Camera-type eye (tissue), 1 donor: ENCODE measurements around a stretch of chr2.

GRCh38 chr2:44949599-44950172, 8.2 kb downstream of the SIX3 start:
- RAMPAGE, long total RNA, result no peak

- RAMPAGE, long total RNA, result no peak
These were observed 160.3 kb upstream of the SIX2 start for GRCh38 chr2:45169266-45170219.

DNA sequence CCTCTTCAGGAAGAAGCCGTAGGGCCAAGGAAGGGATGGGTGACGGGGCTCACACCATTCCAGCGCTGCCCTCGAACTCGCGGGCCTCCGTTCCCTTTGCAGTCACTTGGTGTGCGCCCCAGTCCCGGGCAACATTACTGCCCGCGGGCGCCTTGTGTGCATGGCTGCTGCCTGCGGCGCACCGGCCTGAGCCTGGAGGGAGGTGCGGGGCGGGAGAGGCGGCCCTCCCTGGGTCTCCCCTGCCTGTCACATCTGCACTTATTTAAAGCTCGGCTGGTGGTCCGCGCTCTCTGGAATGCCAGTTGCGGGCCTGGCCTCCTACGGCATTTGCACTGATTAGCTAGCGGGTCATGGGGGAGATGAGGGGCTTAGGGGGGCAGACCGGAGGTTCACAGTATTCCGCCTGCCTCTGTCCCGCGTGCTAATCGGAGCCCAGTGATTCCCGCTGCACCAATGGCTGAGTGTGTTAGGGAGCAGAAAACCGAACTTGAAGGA, 161.0 kb upstream of the SIX2 start:
- RAMPAGE, long total RNA, result no peak

DNA sequence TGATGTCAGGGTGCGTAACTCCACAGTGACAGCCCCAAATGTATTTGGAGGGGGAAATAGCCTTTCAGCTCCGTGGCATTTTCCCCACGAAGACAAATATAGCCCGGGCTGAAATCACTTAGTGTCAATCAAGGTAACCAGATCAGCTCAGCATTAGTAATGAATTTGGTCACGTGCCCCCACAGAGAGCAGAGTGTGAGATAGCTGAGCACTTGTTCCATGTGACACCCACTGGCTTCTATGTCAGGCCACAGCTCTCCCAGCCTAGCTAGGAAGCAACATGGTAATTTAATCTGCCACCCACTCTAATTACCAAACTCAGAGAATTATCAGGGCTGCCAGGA, 233.2 kb upstream of the SIX2 start:
- RAMPAGE, long total RNA, result no peak

- RAMPAGE, long total RNA, result no peak
These were observed 140.6 kb downstream of the SRBD1 start for GRCh38 chr2:45470539-45470832.

GRCh38 chr2:45498638-45499169, 112.4 kb downstream of the SRBD1 start:
- RAMPAGE, long total RNA, result no peak

DNA sequence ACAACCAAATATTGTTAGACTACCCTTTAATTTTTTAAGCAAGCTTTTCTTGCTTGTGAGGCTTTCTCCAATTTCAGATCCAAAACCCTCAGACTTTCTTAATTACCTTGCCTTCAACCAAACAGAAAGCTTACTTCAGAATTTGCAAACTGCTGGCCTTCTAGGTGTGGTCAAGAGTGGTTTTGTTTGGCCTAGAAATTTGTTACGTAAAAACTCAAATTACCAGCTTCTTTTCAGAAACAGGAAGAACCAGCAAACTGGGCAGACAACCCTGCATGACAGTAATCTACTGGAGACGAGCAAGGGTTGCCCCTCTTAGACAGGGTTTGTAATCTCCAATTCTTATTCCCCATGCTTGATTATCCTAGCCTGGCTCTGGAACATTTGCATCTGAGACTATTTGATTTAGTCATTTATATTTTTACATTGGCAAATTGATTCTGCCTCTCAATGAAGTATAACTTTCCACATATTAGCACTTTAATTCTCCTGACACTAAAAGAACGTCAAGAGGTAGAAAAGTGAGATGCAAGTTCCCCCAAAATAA, 27.0 kb downstream of the SRBD1 start:
- RAMPAGE, long total RNA, result no peak

GRCh38 chr2:45759162-45760404, 108.1 kb downstream of the PRKCE start:
- RAMPAGE, long total RNA, result no peak

GRCh38 chr2:45906418-45907135, 255.1 kb downstream of the PRKCE start:
- RAMPAGE, long total RNA, result no peak

DNA sequence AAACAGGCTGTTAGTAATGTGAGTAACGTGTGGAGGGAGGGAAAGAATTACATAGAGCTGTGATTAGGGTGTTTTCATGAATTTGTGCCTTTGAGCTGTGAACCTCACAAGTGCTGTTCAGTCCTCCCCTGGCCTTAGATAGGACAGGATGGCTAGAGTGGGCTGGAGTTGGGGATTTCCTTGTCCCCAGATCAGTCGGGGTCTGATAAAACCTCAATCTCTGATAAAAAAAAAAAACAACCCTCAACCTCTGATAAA, 297.0 kb upstream of the EPAS1 start:
- RAMPAGE, long total RNA, result no peak

DNA sequence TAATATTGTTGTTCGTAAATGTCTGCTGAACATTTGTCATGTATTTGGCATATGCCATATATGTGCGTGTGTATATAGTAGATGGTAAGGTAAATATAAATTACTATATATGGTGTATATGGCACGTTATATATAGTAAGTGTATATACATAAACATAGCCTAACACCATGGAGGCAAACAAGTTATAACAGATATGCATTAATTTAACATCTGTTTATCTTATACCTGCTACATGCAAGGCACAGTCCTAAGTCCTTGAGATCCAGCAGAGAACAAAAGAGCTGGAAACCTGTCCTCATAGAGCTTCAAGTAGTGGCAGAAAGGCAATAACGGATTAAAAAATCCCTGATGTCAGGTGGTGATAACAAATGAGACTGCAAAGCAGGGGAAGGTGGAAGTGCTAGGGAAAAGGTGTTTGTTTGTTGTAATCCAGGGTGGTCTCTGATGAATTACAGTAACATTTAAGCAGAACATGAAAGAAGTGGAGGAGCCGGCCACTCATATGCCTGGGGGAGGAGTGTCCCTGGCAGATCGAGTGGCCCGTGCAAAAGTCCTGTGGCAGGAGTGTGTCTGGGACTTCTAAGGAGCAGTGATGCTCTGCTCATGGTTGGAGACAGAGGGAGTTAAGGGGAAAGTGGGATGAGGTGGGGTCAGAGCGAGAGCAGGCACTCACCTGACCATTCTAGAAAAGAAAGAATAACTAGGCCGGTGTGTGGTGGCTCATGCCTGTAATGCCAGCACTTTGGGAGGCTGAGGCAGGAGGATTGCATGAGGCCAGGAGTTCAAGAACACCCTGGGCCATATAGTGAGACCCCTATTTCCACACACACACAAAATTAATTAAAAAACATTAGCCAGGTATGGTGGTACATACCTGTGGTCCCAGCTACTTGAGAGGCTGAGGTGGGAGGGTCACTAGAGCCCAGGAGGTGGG, 261.4 kb upstream of the EPAS1 start:
- RAMPAGE, long total RNA, result no peak

DNA sequence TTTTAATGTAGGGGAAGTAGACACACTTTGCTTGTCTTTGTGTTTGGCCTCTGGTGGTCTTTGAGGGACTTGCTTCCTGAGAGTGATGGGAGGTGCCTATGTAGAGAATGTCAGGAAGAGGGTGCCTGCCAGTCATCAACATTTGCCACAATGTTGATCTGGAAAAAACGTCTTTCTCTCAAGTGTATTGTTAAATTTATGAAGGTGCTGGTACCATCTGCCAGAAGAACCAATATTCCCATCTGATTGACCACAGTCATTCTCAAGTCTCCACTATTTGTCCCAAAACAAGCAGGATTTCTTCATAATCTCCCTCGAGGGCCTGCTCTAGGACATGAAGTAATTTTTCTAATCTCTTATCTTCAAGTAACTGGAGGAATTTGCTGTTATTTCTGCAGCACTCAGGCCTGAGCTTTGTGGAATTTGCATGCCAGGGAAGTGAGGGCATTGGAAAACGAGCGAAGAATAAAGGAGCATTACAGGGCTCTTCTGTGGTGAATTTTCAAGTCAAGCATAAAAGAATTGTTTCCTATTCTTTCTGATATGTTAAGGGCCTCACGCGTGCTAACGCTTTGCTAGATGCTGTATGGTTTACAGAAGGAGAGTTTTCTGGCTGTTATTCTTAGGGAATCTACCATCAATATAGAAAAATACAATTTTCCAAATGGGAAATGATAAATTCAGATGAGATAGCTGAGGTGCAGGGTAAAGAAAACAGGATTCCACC, 161.3 kb upstream of the EPAS1 start:
- RAMPAGE, long total RNA, result no peak

- RAMPAGE, long total RNA, result no peak
These were observed 667 bp upstream of the EPAS1 start for GRCh38 chr2:46296231-46297248.

DNA sequence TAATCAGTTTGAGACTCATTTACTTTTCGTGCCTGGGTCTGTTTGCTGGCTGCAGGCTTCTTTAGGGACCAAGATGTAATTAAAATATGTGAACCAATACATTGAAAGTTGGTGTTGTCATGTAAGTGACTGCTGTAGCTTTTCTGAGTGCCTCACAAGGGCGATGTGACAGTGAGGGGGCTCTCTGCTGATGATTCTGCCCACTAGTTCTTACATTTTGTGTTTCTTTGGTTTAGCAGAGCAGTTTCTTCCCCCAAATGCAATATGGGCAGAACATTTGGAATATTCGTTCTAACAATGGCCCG, 2.8 kb downstream of the EPAS1 start:
- RAMPAGE, long total RNA, result no peak

DNA sequence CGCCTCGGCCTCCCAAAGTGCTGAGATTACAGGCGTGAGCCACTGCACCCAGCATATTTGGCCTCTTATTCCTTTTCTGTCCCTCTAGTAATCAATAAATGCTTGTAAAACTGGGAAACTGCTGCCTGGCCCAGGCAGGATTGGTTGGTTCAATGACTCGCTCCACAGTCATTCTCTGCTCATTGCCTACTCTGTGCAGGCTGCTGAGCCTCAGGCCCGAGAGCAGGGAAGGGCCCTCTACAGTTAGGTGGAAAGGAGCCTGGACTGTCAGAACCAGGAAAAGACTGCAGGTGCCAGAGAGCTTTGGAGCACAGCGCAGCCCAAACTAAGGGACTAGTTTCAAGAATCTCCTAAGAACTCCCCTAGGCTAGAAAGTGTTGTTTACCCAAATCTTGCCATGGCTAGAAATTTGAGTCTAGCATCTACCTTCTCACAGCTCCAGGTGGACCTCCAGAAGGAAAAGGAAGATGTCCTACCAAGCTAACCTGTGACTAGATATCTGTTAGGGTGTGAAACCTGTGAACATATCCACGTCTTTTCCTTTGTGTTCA, 14.0 kb downstream of the EPAS1 start:
- RAMPAGE, long total RNA, result no peak

DNA sequence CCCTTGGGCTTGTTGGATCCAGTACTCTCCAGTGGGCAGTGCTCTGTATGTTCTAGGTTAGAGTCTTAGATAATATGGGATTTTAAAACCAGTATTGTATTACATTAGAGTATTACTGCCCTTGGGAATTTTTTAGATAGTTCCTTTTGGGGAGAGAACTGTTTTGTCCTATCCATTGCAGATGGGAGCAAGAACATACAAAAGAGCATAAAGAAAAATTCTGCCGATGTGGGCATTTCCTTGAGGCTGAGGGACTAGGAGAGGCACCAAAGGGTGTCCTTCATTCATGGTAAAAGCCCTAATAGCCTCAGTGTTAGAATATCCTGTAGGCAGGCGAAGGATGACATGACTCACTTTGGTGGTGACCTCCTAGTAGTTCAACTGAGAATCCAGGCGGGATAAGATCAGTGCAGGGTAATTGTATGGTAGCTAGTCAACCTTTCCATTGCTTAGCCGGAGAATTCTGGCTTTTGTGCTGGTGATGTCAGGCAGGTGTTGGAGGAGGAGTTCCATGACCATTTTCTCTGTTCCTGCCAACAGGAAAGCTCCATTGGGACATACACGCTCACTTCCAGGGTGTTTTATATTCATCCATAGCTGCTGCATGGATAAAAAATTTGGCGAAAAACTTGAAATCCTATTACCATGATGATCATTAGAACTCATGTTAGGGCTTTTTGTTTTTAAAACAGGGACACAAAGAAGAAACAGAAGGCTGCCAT, 28.1 kb downstream of the EPAS1 start:
- RAMPAGE, long total RNA, result no peak

DNA sequence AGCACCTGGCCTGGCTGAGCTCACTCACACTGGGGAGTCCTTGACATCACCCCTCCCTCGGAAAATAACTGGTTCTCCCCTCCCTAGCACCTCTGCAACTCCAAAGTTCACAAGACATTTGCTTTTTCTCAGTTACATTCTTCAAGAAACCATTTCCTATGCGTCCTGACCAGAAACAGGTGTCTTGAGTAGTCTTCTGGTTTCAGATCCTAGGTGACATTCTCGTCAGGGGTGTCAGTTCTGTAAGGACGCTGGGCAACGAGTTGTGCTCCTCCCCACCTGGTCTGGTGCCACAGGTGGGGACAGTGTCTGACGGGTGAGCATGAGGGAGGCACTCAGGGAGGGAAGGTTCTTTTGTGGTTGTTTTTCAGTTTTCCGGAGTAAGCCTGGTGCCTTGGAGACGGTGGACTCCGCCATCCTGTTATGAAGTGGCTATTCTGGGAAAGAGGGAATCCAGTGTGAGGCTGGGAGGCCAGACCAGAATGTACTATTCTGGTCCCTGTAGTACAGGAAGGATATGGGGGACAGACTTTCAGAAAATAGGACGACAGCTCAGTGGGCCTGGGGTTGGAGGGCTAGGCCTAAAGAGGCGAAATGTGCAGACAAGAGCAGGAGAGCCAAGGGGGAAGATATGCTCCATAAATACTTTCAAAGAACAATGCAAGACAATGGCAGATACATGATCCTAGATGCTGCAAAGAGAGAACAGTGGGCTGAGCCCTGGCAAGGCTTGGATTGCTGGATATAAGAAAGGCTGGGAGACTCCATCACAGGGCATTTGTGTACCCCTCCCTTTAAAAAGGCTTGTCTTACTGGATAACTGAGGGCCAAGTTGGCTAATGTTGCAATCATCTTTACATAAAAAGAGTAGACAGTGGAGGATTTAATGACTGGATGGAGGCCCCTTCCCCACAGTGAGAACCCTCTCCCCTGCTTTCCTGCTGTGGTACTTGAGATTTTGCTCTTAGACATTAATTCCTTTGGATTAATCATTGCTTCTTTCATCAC, 50.7 kb downstream of the EPAS1 start:
- RAMPAGE, long total RNA, result no peak

DNA sequence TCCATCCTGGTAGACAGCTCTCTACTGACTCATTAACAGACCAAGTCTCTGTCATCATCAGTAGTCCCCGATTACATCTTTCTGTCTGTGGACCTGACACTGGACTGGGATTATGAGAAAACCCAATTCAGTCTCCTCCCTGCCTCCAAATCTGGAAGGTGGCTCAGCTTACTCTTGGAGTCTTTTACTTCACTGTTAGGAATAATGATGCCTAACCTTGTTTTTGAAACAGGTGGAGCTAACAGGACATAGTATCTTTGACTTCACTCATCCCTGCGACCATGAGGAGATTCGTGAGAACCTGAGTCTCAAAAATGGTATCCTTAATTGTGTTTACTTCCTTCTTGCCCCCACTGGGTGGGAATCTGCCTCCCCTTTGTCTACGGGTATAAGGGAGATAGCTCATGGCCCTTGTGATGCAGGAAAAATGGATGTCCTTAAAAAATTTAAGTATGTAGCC, 59.3 kb downstream of the EPAS1 start:
- RAMPAGE, long total RNA, result no peak

DNA sequence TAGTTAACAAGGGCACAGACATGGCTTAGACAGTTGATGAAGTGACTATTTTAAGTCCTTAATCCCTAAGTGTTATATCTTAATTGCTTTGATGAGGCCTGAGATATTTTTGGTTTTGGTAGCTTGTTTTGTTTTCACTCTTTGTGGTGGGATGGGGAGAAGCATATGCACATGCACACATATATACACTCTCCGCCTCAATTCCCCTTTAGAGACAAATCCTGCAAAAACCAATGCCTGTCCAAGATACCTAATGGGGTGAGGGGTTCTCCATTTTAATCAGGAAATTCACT, 66.7 kb downstream of the EPAS1 start:
- RAMPAGE, long total RNA, result no peak

- RAMPAGE, long total RNA, result no peak
These were observed 80.3 kb downstream of the EPAS1 start for GRCh38 chr2:46377190-46378273.